Metastatic Breast Carcinoma in the Ovary (tissue), 3 donors: ENCODE measurements around a stretch of chr17.

GRCh38 chr17:82876049-82876671 is 36.3 kb upstream of the ZNF750 start:
- PRO-cap, 3 experiments = peak in 1 of 3 experiments; most common plus-strand start chr17:82876317 (in 1); most common minus-strand start chr17:82876217 (in 1)

DNA sequence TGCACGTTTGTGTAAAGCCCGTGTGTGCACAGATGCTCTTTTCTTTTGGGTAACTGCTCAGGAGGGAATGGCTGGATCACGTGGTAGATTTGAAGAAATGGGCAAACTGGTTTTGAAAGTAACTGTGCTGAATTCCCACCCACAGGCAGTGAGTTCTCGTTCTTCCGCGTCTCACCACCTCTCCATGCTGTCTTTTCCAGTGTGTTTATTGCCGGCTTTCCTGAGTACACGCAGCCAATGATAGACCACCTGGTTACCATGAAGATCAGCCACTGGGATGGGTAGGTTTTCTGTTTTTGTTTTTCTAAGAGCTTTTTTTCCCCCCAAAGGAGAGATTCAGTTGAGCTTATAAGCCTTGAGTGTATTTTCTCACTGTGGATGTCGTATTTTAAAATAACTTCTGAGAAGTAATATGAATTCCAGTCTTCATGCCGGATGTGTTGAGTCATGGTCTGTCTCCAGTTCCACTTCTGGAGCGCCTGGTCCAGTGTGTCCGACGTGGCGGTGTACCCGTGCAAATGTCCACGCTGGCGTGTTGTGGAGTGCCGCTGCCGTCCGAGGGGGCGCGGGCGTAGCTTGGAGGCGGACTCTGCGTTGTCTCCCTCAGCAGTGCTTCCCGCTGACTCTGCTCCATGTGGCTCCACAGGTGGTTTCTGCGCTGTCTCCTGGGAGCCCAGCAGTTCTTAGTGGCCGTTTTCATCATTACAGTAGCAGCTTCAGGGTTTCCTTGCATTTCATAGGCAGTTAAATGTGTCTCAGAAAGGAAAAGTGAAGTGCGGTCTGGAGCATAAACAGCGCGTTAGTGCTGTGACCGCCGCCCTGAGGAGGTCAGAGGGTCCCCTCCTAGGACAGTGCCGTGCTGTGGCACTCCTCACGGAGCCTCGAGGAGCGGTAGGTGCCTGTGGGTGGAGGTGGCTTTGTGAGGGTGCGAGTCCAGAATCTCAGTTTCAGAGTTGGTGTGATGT is 60.9 kb upstream of the ZNF750 start:
- PRO-cap, 3 experiments = no peak in any of the 3 experiments

DNA sequence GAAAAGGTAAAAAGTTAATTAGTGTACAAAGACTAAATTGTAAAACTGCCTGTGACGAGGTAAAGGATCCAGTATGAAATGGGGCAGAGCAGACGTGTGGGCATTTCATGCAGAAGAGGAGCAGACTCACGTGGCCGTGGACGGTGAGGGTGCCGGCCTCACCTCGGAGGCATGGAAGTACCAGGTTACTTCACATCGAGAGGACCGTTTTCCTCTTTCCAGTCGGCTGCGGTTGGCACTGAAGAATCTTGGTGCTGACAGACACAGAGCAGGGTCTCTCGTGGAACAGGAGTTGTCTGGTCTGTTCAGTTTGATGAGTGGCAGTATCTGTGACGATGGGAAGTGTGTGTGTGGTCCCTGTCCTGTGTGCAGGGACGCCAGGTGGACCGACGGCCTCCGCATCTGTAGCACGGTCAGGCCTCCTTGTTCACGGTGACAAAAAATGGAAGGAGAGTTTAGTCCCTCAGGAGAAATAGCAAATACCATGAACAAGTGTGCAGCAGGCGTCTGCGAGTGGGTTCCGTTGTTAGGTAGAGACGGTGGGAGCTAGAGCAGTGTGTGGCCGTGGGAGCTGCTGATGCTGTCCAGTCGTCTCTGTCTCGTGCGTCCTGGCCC is 79.7 kb upstream of the ZNF750 start:
- PRO-cap, 3 experiments = no peak in any of the 3 experiments

DNA sequence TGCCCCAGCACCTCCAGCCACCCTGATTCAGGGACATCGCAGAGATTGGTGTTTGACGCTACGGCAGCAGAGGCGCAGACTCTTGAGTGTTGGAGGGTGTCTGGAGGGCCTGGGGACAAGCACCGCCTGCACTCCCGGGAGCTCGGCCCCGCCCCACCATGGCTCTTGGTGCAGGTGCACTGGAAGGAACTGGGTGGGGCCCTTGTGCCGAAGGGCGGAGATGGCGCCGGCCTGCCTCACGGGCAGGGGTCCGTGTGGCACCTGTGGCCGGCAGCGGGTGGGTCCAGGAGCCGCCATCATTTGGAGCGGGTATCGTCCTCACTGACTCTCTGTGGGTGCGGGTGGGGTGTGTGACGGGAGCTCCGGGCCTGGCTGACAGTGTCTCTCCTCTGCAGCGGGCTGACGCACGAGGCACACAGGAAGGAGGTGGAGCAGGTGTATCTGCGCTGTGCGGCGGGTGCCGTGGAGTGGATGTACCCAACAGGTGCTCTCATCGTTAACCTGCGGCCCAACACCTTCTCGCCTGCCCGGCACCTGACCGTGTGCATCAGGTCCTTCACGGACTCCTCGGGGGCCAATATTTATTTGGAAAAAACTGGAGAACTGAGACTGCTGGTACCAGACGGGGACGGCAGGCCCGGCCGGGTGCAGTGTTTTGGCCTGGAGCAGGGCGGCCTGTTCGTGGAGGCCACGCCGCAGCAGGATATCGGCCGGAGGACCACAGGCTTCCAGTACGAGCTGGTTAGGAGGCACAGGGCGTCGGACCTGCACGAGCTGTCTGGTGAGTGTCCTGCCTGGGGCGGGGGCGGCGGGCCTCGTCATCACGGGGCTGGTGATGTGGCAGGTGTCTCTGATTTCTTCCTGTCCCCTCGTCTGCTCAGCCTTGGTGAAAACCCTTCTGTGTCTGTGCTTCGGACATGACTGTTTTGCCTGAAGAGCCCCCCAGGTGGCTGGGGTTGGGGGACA is 5.4 kb downstream of the METRNL start:
- PRO-cap, 3 experiments = no peak in any of the 3 experiments

- PRO-cap, 3 experiments = no peak in any of the 3 experiments
Observed at GRCh38 chr17:83092573-83092946, 13.2 kb downstream of the METRNL start.

- PRO-cap, 3 experiments = no peak in any of the 3 experiments
Observed at GRCh38 chr17:83110773-83111417, 31.5 kb downstream of the METRNL start.

DNA sequence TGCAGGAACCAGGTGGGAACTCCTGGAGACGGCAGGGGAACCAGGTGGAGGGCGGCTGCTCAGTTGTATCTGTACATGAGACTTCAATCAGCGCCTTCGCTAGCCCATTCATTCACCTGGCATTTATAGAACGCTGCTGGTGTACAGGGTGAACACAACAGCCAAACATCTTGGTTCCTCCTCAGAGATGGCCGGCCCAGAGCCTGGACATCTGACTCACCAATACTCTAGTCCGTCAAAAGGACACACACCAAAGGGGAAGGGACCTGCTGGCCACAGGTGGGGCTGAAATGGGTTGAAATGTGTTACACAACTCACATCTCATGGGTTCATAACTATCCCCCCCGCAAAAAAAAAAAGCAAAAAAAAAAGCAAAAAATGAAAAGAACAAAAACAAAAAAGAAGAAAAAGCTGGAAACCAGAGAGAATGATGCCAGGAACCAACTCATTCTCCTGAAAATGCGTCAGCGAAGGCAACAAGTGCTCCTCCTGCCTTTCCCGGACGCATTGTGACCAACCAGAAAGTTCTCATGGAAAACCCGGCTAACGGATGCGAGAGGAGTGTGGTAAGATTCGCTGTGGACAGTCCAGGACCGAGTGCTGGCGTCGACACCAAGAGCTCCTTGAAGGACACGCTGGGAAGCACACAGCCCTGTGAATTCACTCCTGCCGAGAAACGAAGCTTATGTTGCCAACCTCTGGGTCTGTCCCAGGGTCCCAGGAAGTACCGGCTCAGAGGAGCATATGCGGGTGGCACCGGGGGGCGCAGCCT is 43.3 kb downstream of the METRNL start:
- PRO-cap, 3 experiments = peak in 1 of 3 experiments; most common minus-strand start position 461 of the sequence (in 1)

DNA sequence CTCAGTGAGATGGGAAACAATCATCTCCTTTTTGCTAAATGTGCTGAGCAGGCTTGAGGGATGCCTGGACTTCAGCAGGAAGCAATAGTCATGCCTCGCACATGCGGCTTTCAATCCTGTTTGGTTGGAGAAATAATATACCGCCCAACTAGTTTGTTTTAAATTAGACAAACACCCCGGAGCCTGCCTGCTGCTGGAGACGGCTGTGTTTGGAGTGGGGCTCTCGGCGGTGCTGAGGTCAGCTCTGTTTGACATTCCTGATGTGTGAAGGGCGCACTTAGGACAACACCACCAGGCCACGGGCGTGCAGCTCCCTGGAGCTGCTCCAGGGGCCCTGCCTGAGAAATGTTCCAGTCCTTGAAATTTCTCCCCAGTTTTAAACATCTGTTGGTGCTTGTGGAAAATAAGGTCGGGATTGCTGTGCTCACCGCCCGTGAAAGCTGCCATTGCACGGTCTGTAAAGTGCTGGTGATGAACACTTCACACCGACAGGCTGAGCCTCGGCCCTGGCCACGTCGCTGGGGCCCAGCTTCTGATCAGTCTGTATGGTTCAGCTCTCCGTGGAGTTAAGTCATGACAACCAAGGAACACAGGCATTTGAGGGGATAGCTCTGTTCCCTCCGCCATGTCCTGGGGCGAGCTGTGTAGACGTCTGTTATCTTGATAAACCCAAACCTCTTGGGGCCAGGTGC is 110.4 kb downstream of the METRNL start:
- PRO-cap, 3 experiments = no peak in any of the 3 experiments